Gastrocnemius medialis (tissue), 3 donors: ENCODE data around the gene MLF1.

DNA sequence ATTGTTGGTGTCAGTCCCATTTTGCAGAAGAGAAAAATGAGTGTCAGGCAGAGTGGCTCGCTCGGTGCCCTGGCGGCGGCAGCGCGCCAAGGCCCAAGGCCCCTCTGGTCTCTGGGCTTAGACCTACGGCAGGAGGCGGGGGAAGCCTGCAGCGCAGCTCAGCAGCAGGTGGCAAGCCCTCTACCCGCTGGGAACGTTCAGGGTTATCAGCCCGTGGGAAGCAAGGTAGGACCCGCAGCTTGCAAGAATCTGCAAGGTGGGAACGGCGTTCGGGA lies 39.9 kb downstream of the CCNL1 start:
- PRO-cap: no peak
- RAMPAGE, long total RNA, 3 experiments: no peak in any of the 3 experiments

DNA sequence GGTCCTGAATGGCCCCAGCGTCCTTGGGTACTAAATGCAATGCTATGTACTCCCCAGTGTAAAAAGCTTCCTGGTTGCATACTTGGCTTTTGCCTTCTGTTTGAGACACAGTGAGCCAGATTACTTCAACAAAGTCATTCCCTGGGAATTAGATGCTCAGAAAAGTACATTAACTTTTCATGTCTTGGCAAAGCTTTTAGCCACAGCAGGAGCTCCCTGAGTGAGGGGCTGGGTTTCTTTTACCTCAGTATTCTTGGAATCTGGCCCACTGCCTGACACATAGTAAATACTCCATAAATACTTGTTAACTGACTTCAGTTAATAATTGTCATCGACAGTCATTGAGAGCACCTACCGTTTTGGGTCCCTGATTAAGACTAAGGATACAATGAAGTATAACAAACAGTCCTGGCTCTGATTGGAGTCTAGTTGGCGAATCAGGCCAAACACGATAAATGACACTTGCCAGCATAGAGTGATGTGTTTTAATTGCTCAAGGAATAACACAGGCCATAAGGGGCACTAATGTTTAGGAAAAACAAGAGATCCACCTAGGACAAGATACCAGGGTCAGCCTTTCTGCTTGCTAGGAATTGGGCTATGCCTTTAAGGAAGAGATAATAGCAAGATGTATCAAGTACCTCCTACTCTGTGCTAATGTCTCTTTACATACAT lies 23.8 kb downstream of the CCNL1 start:
- PRO-cap: no peak
- RAMPAGE, long total RNA, 3 experiments: no peak in any of the 3 experiments

DNA sequence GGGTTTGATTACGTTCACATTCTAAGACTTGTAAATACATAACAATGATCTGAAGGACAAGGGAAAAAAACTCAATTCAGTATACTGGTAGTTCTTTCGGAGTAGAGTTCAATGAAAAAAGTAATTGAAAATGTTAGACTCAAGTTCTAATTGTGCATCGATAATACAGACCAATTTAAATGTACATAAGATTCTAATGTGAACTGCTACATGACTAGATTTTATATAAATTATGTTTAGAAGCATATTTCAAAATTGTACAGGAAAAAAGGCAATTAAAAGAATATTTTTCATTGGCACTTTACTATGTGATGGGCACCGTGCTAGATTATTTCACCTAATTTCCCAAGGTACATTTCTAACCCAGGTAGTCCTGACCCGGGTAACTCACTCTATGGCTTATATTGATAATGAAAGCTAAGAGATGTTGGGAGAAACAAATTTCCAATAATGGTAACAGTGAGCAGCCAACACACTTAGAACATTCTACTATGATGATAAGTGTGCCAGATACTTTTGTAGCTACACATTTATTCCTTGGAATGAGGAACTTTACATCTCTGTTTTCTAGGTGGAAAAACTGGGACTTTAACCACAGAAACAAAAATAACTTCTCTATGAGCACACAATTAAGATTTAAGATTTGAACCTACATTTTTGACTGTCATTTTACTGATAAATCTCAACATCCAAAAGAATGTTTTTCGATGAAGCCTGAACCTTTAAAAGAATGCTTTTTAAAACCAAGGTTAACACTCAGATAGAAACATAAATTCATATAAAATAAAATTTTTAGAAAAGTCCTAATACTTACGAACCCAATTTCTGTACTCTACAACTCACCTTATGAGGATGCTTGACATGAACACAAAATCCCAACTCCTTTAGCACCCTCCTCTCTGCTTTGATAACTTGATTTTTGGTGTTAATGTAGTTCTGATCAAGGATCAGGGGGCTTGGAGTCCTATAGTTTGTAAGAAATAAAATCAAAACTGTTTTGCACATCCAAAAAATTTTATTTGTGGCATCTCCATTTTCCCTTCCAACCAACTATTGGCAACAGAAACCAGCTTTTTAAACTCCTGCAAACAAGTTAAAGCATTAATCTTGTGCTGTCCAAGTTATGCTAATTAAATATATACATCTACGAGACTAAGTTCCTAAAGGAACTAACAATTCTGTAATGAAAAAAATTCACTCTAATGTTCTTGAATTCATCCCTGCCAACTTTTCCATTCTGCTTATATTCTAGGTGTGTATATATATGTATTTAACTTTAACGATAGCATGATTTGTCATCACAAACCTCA lies 7.3 kb downstream of the CCNL1 start:
- PRO-cap: no peak
- RAMPAGE, long total RNA, 3 experiments: no peak in any of the 3 experiments

GRCh38 chr3:157166475-157167156 lies 6.7 kb upstream of the CCNL1 start:
- PRO-cap: no peak
- RAMPAGE, long total RNA, 3 experiments: no peak in any of the 3 experiments

- PRO-cap: bidirectional peak, plus-strand start at chr3:157175223, minus-strand start at chr3:157174869
- RAMPAGE, long total RNA, 3 experiments: start-site peak on the plus strand in 1 of 3 experiments, at chr3:157175062-157175257 at its widest, 11 reads per replicate
These were observed 15.0 kb upstream of the CCNL1 start for GRCh38 chr3:157174575-157175644.

DNA sequence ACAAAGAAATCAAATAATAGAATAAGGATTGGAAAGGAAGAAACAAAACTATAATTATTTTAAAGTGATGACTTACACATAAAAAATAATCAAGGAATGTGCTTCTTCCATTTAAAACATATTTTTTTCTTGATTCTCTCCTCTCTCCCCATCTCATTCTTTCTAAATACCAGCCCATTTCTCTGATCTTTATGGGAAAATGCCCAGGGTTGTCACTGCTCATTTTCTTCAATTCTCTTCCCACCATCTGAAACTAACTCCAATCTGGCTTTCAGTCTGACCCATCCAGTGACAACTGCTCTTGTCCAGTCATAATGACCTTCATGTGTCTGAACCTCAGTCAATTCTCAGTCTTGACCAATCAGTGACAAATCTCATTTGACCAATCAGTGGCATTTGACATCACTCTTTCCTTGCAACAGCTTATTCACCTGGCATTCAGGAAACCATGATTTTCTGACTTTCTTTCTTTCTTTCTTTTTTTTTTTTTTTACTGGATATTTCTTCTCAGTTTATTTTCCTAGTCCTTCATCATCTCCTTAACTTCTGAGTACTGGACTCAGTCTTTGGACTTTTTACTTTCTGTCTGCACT lies 15.1 kb downstream of the VEPH1 start:
- PRO-cap: no peak
- RAMPAGE, long total RNA, 3 experiments: no peak in any of the 3 experiments

DNA sequence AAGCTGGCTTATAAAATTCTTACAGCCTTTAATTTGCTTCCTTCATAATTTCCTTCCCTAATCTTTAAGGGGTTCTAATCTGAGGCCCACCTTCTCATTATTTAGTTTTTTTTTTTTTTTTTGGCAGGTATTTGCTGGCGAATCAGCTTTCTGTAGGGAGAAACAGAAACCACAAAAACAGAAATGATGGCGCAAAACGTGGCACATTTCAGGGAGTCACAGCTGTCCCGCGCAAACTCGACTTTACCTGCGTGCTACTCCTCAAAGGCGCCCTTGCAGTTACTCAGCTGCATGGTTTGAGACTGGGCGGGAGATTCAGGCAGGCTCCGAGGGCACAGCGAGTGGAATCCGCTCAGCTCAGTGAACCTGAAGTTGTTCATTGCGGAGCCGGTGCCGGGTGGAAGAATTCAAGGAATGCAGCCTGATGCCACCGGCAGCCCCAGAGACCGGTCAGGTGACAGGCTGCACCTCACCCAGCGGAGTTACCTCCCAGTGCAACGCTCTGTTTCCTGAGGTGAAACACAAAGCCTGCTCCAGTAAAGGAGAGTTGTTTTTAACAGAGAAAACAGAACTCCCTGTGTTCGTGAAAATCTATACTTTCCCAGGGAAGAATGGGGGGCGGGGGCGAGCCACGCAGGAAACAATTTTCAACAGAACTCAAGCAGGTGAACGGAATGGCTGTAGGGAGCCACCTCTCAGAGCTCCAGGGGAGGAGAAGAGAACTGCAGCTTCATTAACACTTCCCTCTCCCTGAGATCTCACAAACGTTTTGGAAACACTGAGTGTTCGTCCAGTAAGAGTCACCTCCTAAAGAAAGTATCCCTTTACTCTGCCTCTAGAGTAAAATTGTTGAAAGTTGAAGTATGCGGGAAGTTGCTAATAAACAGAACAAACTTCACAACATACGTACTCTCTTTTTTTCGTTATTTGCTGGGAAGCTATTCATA lies 3.8 kb downstream of the VEPH1 start:
- PRO-cap: no peak
- RAMPAGE, long total RNA, 3 experiments: no peak in any of the 3 experiments

- PRO-cap: no peak
- RAMPAGE, long total RNA, 3 experiments: no peak in any of the 3 experiments
These were observed 3.1 kb downstream of the VEPH1 start for GRCh38 chr3:157500137-157500570.

DNA sequence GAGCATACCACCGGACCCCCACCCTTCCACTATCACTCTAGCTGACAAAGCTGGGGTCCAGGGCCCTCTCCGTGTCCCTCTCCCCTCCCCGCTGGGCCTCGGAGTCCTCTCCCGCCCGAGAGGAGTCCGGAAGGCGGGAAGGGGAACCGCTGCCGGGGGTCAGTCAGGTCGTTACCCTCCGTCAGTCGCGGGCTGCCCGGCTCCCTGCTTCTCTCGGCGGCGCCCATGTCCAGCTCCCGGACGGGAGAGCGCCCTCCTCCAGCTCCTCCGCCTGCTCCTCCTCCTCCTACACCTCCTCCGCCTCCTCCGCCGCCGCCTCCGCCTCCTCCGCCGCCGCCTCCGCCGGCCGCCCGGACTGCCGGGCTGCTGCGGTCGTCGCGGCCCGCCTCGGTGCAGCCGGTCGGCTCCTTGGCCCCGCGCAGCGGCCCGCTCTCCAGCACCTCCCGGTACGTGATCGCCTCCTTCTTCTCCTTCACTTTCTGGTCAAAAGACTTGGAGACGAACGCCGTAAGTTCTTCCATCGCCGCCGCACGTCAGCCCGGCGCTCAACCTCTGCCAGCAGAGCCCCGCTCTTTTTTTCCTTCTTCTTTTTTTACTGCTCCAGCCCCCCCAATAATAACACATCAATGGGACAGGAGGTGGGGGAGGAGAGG lies 590 bp downstream of the SHOX2 start:
- PRO-cap: bidirectional peak, plus-strand start at position 349 of the sequence, minus-strand start at position 236 of the sequence
- RAMPAGE, long total RNA, 3 experiments: start-site peak on the minus strand in 2 of 3 experiments, centred at positions 262 to 273 of the sequence, 6 to 13 reads per replicate

DNA sequence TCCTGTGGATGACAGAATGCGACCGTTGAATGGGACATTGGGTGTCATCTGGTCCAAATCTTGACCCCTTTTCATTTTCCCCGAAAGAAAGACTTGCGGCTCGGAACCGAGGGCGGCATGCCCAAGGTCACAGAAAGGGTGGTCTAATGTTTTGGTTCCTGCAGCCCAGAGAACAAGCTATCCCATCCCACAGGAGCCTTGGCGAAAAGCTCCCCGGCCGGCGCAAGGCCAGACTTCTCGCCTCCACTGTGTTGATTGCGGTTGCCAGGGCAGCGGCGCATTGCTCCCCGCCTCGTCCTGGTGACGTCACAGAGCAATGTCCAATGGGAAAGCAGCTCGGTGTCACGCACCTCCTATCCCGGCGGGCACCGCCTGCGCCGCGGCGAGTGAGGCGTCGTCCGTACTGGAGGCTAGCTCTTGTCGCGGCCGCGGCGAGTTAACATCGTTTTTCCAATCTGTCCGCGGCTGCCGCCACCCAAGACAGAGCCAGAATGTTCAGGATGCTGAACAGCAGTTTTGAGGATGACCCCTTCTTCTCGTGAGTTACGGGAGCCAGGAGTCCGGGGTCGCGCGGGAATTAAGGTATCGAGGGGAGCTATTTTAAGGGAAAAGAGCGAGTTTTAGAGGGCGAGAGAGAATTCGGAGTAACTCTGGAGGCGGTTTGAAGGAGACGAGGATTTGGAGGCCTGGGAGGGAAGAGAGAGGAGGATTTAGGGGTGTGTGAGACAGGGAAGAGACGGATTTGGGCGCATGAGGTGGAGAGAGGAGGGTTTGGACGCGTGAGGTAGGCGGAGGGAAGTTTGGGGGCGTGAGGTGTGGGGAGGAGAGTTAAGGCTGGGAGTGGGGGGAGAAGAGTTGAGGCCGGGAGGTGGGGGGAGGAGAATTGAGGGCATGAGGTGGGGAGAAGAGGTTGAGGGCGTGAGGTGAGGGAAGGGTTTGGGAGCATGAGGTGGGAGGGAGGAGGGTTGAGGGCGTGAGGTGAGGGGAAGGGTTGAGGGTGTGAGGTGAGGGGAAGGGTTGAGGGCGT lies at the start of gene MLF1:
Gene MLF1 (plus strand): TSS at position 385 of the 1,027 bp plus-strand sequence.
- PRO-cap: bidirectional peak, plus-strand start at position 385 of the sequence, minus-strand start at position 257 of the sequence
- RAMPAGE, long total RNA, 3 experiments: start-site peak on the plus strand in 3 of 3 experiments, centred at positions 403 to 406 of the sequence, 36 to 618 reads per replicate

- PRO-cap: no peak
- RAMPAGE, long total RNA, 3 experiments: no peak in any of the 3 experiments
These were observed 20.5 kb downstream of the RARRES1 start for GRCh38 chr3:158711732-158712203.

- PRO-cap: no peak
- RAMPAGE, long total RNA, 3 experiments: no peak in any of the 3 experiments
These were observed 32.2 kb upstream of the MFSD1 start for GRCh38 chr3:158769552-158770164.

- PRO-cap: no peak
- RAMPAGE, long total RNA, 3 experiments: no peak in any of the 3 experiments
These were observed 9.1 kb downstream of the MFSD1 start for GRCh38 chr3:158810806-158811501.

- PRO-cap: no peak
- RAMPAGE, long total RNA, 3 experiments: no peak in any of the 3 experiments
These were observed 354.7 kb downstream of the IQCJ-SCHIP1 start for GRCh38 chr3:159627801-159628056.

- PRO-cap: bidirectional peak, plus-strand start at chr3:159763332, minus-strand start at chr3:159763204
- RAMPAGE, long total RNA, 3 experiments: no peak in any of the 3 experiments
These were observed 462.3 kb upstream of the C3orf80 start for GRCh38 chr3:159762728-159763520.

DNA sequence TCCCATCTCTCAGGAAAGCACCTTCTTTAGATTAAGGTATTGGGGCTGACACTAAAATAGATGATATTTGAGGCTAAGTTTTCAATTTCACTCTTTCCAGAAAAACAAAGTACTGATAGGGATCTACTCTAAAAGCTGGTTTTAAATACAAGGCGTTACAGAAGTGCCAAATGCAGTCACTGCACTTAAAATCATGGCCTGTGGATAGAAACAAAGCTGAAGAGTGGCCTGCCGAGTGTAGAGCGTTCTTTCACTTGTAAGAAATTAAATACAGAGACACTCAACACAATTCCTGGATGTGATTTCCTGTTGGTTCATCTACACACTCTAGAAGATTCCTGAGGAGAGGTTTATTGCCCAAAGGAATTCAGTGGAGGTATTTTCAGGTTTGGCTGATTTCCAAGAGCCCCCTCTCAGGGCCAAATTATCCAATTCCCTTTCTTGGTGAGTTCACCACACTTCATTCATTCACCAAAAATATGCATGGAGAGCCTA lies 437.0 kb upstream of the C3orf80 start:
- PRO-cap: no peak
- RAMPAGE, long total RNA, 3 experiments: no peak in any of the 3 experiments

- PRO-cap: no peak
- RAMPAGE, long total RNA, 3 experiments: no peak in any of the 3 experiments
These were observed 435.1 kb upstream of the C3orf80 start for GRCh38 chr3:159790131-159790511.

- PRO-cap: no peak
- RAMPAGE, long total RNA, 3 experiments: no peak in any of the 3 experiments
These were observed 411.1 kb upstream of the C3orf80 start for GRCh38 chr3:159814145-159814585.

DNA sequence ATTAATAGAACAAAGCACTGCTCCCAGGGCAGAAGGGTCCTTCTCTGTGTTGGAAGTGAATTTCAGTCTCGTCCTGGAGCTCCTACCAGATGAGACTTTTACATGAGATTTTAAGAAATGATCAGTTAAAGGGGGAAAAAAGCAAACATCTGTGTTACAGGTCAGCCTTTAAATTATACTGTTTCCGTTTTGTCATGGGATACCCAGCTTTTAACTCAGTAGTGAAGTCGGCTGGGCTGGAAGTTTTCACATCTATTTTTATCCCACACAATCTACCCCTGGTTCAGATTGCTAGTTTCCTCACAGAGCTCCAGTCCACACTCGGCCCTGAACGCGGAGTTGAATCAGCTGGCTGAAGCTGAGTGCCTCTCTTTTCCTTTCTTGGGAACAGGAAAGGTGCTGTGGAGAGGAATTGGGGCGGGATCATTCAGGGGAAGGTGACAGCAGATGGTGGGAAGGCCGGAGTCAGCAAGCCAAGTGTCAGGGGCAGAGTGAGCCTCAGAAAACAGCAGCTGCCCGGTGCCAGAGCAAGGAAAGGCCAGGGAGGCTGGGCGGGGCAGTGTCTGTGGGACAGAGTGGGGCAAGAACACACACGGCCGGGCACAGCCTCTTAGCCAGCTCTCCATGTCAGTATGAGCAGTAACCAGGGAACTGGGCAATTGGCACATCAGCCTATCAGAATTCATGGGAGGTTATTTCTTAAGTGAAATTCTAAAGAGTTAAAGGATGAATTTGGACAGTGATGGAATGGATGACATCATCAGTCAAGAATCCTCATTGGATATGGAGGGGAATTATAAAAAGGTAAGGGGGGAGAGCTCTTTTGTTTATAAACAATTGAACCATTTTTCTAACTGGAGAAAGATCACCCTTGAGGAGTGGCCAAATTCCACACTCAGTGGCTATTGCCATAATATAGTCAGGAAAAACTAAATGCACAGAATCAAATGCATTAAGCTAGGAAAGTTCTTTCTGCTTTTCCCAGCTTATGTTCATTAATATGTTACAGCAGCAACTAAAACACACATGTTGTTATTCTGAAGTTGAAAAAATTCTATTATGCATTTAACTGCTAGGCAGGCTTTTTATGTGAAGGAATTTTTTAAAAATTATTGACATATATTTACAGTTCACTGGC lies 372.2 kb upstream of the C3orf80 start:
- PRO-cap: bidirectional peak, plus-strand start at position 303 of the sequence, minus-strand start at position 346 of the sequence; bidirectional peak, plus-strand start at position 562 of the sequence, minus-strand start at position 493 of the sequence
- RAMPAGE, long total RNA, 3 experiments: start-site peak on the plus strand in 3 of 3 experiments, centred at positions 478 to 520 of the sequence, 684 to 2,144 reads per replicate

DNA sequence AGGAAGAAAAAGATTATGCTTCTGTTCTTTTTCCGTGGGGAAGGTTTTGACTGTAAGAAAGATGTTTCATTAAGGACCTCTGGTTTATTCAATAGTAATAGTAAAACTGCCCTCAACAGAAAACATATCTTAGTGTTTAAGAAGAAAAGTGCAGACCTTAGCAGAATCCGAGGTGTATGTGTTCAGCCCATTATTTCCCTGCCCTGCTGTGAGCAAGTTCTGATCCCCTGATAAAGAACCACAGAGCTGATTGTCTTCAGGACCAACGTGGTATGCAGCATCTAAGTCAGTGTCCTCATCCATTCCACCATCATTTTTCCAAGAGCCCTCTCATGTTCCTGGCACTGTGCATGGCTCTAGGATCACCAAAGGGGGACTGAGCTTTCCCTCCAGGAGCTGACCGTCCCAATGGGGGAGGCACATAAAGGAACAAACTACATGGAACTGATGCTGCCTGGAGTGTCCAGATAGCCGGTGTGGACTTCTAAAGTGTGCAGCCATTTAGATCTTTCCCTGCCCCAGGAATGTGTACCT lies 369.3 kb upstream of the C3orf80 start:
- PRO-cap: no peak
- RAMPAGE, long total RNA, 3 experiments: no peak in any of the 3 experiments